Lung (tissue), 4 donors: ENCODE data around the genes UPK3BL1, PMPCB, RELN and SRPK2.

- PRO-cap: no peak
- RAMPAGE, long total RNA: no peak
- RRBS: no CpG with 5 or more reads among the region's 8 CpGs
Measured at GRCh38 chr7:102642654-102643053, at the start of gene UPK3BL1. UPK3BL1 (minus strand) TSS chr7:102642791.

- PRO-cap: no peak
- RAMPAGE, long total RNA: no peak
- RRBS: no CpG with 5 or more reads among the region's 10 CpGs
Measured at GRCh38 chr7:103038102-103038497, 36.8 kb upstream of the ARMC10 start.

DNA sequence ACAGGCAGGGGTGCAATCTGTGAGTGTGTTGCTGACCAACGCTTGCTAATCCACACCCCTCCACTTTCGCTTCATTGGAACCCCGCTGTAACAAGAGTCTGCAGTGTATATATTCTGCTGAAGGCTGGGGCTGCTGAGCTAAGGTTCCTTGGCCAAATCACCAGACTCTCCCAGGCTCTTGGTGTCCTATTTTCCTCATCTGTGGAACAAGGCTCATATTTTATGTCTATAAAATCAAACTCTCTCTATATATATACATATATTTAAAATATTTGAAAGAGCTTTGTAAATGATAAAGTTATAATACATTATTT, 2.3 kb downstream of the NAPEPLD start:
- PRO-cap: no peak
- RAMPAGE, long total RNA: no peak
- RRBS: no CpG with 5 or more reads among the region's 3 CpGs

GRCh38 chr7:103151937-103152341, 3.0 kb upstream of the NAPEPLD start:
- PRO-cap: no peak
- RAMPAGE, long total RNA: no peak
- RRBS: no CpG with 5 or more reads among the region's 1 CpG

DNA sequence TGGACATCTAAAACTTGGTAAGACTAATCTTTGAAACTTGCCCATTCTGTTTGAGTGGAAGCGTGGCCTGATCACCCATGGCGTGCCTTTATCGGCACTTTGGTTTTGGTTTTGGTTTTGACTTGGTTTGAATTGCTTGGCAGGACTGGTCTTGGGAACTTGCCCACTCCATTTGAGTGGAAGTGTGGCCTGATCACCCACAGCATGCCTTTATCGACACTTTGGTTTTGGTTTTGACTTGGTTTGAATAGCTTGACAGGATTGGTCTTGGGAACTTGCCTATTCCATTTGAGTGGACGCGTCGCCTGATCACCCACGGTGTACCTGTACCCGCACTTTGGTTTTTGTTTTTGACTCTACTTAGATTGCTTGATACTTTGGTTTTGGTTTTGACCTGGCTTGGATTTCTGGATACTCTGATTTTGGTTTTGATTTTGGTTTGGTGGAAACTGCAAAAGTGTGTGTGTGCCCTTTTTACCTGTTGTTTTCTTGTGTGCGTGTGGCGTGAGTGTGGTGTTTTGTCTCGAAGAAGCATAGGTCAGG, 4.2 kb upstream of the NAPEPLD start:
- PRO-cap: no peak
- RAMPAGE, long total RNA: no peak
- RRBS: no CpG with 5 or more reads among the region's 12 CpGs

- PRO-cap: unidirectional peak, plus-strand start at chr7:103297456
- RAMPAGE, long total RNA: no peak
- RRBS: 1% methylated on average over 9 of the region's 56 CpGs
Measured at GRCh38 chr7:103297129-103298246, at the start of gene PMPCB. PMPCB (plus strand) TSS chr7:103297435.

DNA sequence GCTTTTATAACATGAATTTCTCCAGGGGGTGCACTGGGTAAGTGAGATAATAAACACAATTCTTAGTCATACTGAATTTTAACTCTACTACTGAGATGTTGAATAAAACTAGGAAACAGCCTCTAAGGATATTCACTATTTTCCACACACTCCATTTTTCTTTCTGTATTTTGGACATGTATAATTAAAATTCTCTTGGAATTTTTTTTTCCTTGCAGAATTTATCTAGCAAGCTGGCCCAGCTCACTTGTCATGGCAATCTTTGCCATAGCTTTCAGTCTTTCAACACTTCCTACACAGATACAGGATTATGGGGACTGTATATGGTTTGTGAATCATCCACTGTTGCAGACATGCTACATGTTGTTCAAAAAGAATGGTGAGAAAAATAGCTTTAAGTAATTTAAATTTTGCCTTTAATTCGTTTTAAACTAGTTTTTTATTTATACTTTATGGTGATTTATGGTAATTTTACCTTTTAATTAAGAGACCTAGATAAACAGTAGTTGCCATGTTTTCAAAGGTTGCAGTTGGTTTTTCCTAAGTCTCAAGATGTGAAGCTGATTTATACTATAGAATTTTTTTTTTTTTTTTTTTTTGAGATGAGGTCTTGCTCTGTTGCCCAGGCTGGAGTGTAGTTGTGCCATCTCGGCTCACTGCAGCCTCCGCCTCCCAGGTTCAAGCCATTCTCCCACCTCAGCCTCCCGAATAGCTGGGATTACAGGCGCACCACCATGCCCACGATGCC, 13.0 kb downstream of the PMPCB start:
- PRO-cap: no peak
- RAMPAGE, long total RNA: no peak
- RRBS: no CpG with 5 or more reads among the region's 6 CpGs

- PRO-cap: no peak
- RAMPAGE, long total RNA: no peak
- RRBS: no CpG with 5 or more reads among the region's 7 CpGs
Measured at GRCh38 chr7:103369744-103370402, 22.4 kb downstream of the PSMC2 start.

GRCh38 chr7:103989471-103990369, at the start of gene RELN:
RELN (minus strand) TSS chr7:103989658.
- PRO-cap: bidirectional peak, plus-strand start at chr7:103989776, minus-strand start at chr7:103989662
- RAMPAGE, long total RNA: no peak
- RRBS: 2% methylated on average over 45 of the region's 118 CpGs

DNA sequence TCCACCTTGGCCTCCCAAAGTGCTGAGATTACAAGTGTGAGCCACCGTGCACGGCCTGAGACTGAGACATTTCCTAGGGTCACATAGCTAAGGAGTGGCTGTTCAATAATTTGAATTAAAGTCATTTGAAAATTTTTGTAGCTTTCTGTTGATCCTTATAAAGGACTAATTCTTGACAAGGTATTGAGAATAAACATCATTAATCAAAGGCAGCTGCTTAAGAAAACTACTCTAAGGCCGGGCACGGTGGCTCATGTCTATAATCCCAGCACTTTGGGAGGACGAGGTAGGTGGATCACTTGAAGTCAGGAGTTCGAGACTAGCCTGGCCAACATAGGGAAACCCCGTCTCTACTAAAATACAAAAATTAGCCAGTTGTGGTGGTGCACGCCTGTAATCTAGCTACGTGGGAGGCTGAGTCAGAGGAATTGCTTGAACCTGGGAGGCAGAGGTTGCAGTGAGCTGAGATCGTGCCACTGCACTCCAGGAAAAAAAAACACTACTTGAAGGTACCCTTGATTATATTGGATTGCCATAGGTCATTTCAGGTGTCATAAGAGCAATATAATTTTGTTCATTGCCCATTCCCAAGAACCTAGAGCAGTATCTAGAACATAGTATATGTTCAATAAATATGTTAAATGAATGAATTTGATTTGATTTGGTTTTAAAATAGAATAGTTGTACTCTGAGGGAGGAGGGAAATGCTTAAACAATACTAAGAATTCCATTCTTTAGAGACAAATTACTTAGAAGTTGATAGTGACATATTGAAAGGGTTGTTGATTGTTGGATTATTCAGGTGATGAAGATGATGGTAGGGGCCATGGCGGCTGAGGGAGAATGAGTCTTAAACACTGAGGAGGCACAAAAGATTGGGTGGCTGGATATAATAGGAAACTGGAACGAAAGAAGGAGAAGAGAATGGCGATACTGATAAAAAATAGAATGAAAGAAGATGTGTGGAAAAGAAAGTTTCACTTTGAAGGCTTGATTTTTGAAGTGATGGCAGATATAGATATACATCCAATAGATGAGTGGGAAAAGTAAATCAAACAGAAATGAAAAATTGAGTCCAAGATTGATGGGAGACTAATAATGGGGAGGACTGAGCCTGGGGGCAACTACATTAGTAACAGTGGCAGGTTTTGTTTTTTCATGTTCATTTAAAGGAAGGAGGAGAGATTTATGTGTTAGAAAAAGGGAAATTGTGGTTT, 15.2 kb downstream of the KMT2E start:
- PRO-cap: no peak
- RAMPAGE, long total RNA: no peak
- RRBS: no CpG with 5 or more reads among the region's 13 CpGs

DNA sequence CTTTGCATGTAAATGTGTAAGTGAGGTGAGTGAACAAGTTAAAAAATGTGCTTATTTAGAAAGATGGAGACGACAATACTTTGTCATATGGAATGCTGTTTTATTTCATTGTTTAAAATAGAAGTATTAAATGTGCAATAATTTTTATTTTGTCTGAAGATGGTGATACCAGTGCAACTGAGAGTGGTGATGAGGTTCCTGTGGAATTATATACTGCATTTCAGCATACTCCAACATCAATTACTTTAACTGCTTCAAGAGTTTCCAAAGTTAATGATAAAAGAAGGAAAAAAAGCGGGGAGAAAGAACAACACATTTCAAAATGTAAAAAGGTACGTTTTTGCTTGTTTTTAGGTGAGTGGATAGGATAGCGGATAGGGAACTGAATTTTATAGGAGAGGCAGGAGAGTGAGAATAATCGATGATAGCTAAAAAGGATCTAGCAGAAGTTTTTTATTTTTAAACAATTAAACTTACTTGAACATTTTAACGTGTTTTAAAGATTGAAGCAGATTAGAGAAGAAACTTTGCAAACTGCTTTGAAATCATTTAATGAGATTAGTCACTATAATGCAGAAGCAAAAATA, 60.6 kb downstream of the KMT2E start:
- PRO-cap: no peak
- RAMPAGE, long total RNA: no peak
- RRBS: no CpG with 5 or more reads among the region's 6 CpGs

DNA sequence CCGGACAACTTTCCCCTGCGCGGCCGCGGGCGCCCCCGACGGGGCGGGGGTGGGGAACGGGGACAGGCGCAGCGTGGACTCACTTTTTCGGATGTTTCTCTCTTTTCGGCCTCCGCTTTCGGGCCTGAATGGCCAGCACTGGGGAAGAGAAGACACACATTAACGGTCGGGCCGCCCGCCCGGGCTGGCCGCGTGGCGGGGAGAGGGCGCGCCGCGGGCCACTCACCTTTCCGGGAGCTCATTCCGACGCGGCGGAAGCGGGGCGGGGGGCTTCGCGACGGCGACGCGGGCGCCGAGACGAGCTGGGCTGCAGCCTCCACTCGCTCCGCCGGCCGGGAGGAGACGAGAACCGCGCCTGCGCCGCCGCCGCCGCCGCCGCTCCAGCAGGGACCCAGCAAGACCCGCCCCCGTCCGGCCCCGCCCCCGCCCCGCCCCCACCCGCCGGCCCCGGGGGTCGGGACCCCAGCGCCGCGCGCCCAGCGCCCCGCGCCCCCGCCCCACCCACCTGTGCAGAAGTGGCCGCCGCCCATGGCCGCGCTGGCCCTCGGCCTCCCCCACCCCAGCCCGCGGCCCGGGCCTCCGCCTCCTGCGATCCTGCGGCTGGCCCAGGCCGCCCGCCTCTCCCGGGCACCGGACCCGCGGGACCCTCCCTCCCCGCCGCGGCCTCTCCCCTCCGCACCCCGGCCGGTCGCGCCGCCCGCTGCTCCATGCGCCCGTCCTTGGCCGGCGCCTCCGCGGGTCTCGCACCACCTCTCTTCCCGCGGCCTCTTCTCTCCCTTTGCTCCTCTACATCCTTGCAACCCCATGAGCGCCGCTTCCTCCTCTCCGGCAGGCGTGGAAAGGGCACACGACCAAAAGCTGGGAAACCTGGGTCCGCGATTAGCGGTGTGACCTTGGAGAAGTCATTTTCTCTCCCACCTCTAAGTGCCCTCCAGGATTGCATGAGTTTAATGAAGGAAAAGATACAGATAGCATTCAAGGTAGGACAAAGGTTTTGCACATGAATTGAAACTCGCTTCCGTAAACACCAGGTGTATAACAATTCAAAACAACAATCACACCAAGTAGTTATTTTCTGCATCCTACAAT, at the start of gene SRPK2:
Gene SRPK2 (minus strand): TSS at position 357 of the 1,089 bp plus-strand sequence.
- PRO-cap: unidirectional peak, minus-strand start at position 341 of the sequence
- RAMPAGE, long total RNA: start-site peak on the minus strand centred at position 290 of the sequence, 151 bp wide, 134 and 290 reads in 2 replicates
- RRBS: 1% methylated on average over 70 of the region's 122 CpGs

DNA sequence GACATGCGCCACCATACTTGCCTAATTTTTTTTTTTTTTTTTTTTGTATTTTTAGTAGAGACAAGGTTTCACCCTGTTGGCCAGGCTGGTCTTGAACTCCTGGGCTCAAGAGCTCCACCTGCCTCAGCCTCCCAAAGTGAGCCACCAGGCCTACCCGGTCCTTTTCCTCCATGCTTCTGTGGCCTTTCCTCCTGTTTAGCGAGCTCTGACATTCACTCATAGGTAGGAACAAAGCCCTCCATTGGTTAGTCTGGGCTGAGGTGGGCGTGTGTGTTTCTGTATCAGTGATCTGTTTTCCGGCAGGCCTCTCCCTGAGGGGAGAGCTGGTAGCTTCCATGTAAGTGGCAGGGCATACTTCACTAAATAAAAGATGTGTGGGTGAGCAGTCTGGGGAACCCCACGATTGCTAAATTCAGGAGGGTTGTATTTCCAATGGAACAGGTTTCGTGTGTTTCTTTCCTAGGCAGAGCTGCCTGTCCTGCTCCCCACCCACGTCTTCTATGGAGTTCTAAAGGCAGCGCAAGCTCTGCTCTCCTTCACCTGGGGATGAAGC, 50.3 kb upstream of the SRPK2 start:
- PRO-cap: no peak
- RAMPAGE, long total RNA: no peak
- RRBS: no CpG with 5 or more reads among the region's 9 CpGs

- PRO-cap: no peak
- RAMPAGE, long total RNA: no peak
- RRBS: no CpG with 5 or more reads among the region's 12 CpGs
Measured at GRCh38 chr7:105508155-105508718, 13.8 kb downstream of the PUS7 start.

DNA sequence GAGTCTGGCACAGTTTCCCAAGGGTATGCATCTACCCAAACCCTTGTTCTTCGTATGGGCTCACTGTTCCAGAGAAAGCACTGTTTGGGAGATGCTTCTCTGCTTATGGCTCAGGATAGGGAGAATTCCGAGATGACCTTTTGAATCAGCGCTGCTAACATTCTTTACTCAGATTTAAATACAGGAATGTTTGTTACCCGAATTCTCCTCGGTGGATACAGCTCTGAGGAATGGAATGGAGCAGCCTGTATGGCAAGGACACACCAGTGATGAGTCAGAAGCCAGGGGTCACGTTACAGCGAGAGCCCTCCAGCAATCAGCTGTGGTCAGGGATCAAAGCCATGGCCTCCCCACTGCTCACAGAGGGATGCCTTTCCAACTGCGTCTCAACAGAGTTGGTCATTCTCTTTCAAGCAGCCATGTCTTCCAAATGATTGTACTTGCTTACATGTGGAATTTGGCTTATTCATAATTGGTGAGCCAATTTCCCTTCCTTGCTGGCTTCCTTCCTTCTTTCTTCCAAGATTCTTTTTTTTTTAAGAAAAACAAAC, 100.4 kb downstream of the ATXN7L1 start:
- PRO-cap: no peak
- RAMPAGE, long total RNA: no peak
- RRBS: no CpG with 5 or more reads among the region's 8 CpGs

DNA sequence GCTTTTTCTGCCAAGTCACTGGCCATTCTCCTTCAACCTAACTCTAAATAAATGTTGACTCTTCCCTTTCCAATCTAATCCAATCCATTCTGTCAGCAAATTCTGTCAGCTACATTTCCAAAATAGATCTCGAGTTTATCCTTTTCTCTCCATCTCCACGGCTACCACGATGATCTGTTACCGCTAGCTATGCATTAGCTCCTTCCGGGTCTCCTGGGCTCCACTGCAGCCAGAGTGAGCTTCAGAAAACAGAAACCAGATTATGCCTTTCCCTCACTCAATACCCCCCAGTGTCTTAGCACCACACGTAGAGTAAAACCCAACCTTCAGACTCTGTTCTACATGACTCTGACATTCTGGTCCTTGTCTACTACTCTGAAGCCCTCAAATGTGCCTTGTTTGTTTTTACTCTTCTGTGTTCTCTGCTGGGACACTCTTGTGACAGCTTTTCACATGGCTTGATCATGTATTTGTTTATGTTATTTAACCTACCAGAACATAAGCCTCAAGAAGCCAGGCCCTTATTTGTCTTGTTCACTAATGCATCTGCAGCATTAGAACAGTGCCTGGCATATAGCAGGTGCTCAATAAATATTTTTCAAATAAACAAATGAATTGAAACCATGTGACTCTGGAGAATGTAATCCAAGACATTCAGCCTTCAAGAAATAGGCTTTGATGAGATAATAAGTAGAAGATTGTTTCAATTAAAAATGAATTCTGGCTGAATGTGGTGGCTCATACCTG, 98.7 kb downstream of the ATXN7L1 start:
- PRO-cap: no peak
- RAMPAGE, long total RNA: no peak
- RRBS: no CpG with 5 or more reads among the region's 6 CpGs

- PRO-cap: no peak
- RAMPAGE, long total RNA: no peak
- RRBS: 20% methylated on average over 1 of the region's 8 CpGs
Measured at GRCh38 chr7:106071965-106072585, 40.0 kb downstream of the SYPL1 start.

DNA sequence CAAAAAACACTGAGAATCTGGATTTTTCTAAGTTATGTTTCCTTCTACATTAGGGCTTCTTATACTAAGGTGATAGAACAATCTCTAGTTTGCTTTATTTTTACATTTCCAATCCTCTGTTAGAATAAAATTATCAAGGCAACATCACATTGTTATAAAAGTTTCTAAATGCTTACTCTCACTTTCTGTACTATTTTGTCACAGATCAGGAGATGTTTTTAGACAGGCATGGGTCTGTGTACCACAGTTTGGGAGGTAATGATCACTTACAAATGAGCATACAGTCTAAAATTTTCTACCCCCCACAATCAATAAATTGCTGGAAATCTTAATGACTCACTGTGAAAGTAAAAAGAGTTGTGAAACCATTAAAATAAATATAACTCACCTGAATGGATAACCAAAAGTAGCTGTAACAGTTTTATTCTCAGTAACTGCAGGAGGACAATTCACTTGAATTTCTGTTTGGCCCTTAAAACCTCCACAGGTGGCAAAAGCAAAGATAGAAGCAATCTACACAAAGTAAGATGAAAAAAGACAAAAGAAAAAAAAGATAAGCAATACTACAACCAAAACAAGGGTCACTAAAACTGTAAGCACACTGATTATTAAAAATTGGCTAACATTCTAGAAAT, 13.2 kb downstream of the SYPL1 start:
- PRO-cap: no peak
- RAMPAGE, long total RNA: no peak

DNA sequence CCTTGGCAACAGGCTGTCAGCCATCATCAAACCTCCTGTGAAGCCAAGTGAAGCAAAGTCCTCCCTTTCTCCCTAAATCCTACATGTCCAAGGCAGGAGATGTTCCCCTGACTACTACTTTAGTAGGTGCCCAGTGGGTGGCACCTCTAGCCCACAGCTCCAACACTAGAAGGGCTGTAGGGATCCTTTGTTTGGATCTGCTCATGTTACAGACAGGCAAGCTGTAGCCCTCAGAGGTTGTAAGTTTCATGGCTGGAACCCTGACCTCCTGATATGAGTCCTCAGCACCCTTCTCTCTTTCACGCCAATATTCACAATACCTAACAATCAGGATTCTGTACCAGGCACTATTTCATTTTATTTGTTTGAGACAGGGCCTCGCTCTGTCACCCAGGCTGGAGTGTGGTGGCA, 66.6 kb upstream of the SYPL1 start:
- PRO-cap: no peak
- RAMPAGE, long total RNA: no peak
- RRBS: no CpG with 5 or more reads among the region's 2 CpGs

- PRO-cap: no peak
- RAMPAGE, long total RNA: no peak
- RRBS: no CpG with 5 or more reads among the region's 5 CpGs
Measured at GRCh38 chr7:106264680-106265870, 19.7 kb downstream of the NAMPT start.